Pulmonary artery (tissue), 1 donor: ENCODE measurements around a stretch of chr4.

- PRO-cap = no peak
Observed at GRCh38 chr4:2900516-2901265, 33.9 kb downstream of the MFSD10 start.

- PRO-cap = no peak
Observed at GRCh38 chr4:2933247-2933636, 1.4 kb downstream of the MFSD10 start.

DNA sequence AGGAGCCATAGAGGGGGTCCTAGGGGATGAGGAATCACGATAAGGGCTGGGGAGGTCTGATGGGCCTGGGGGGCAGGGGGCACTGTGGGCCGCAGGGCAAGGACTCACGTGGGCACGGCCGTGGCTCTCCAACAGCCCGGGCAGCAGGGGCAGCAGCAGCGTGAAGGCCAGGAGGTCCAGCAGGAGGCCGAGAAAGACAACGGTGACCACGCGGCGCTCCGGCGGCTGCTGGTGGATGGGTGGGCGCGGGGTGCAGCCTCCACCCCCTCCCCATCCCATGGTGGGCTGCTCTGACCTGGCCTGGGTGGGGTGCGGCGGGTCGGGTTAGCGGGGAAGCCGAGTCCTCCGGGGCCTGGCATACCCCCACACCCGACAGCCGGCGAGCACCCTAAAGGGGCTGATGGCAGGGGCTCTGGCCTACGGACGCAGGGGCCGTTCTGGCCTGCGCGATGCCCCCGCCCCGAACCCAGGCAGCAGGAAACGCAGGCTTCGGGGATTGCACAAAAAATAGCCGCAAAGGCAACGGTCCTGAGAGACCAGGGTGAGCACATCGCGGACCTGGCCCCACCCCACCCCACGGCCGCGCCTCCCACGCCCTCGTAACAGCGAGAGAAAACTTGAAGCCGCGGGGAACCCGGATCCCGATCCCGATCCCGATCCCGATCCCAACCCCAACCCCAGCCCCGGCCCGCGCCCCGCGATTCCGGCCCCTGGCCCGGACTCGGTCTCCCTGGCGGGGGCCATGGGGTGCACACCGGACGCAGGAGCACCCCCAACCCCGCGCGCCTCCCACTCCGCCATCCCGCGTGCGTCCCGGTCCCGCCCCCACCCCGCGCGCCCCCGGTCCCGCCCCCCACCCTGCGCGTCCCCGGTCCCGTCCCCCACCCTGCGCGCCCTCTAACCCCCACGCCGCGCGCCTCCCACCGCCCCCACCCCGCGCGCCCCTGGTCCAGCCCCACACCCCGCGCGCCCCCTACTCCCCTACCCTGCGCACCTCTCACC is 679 bp downstream of the MFSD10 start:
- PRO-cap = unidirectional peak, plus-strand start at position 608 of the sequence; unidirectional peak, minus-strand start at position 802 of the sequence

GRCh38 chr4:2941258-2942063 is 6.8 kb upstream of the MFSD10 start:
- PRO-cap = no peak

- PRO-cap = no peak
Observed at GRCh38 chr4:2951084-2951423, 12.2 kb downstream of the NOP14 start.

DNA sequence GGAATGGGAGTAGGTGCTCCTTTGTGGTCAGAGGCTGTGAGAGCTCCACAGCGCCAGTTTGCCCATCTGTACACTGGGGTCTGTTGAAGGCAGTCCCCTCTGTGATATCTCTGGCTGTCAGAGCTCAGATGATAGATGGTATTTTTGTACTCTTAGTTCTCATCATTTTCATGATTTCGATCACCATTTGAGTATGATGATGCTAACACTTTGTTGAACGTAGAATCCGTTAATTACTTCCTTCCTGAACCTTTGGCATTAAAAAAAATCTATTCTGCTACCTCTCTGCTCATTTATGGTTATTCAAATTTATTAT is 33.9 kb downstream of the HTT start:
- PRO-cap = no peak

DNA sequence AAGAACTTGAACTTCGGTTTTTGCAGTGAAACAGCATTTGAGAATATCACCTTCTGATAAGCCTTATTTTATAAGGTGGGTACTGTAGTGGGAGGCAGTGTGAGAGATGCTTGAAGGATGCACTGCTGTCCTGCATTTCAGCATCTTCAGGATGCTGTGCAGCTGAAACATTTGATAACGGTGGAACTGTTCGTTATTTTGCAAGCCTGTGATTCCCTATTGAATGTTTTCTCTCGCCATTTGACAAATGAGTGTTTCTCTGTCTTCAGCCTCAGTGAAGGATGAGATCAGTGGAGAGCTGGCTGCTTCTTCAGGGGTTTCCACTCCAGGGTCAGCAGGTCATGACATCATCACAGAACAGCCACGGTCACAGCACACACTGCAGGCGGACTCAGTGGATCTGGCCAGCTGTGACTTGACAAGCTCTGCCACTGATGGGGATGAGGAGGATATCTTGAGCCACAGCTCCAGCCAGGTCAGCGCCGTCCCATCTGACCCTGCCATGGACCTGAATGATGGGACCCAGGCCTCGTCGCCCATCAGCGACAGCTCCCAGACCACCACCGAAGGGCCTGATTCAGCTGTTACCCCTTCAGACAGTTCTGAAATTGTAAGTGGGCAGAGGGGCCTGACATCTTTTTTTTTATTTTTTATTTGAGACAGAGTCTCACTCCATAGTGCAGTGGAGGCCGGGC is 52.7 kb downstream of the HTT start:
- PRO-cap = no peak

DNA sequence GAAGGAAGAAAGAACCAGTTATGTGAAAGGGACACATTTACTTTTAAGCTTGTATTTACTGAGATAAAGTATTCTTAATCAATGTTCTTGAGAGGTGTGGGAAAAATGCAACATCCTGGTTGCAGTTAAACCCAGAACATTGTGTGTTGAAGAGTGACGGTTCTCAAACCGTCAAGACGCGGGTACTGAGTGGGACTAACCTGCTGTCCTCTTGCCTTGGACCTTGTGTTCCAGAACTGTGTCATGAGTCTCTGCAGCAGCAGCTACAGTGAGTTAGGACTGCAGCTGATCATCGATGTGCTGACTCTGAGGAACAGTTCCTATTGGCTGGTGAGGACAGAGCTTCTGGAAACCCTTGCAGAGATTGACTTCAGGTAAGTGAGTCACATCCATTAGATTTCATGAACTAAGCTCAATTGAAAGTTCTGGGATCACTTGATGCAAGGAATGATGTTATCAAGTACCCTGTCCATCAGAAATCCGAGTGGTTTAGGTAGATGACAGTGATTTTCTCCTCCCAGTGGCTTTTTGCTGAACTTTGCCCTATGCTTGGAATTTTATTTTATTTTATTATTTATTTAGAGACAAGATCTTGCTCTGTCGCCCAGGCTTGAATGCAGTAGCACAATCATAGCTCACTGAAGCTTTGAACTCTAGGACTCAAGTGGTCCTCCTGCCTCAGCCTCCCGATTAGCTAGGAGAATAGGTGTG is 59.8 kb downstream of the HTT start:
- PRO-cap = no peak

- PRO-cap = no peak
Observed at GRCh38 chr4:3203862-3204483, 45.0 kb upstream of the MSANTD1 start.

DNA sequence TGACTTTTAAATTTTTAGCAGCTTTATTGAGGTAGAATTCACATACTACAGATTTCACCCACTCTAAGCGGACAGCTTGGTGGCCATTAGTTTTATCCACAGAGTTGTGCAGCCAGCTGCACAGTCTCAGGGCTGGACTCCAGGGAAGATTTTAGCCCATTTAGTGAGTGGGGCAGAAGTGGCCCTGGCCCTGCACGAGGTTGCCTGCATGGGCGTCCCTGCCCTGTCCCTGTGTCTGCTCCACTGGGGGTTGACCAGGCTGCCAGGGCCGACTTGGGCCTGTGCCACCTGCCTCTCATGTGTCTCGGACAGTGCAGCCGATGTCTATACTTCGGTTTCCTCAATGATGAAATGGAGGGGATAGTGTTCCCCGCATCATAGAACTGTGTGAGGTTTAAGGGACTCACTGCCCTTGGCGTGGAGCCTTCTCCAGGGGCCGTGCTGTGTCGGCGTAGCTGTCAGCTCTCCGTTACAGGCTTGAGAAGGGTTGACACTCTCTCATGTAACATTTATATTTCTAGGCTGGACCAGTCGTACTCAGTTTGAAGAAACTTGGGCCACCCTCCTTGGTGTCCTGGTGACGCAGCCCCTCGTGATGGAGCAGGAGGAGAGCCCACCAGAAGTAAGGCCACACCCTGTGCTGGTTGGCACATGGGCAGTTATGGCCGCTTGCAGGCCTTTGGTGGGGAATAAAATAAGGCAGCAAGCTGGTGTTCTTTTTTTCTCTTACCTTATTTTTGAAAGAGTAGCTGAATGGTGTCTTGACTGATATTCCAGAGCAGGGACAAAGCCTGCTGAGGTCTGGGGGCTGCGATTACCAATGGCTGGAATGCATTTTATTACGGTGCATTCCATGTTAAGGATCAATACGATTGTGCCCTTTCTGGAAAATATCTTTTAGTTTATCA is 26.8 kb upstream of the MSANTD1 start:
- PRO-cap = no peak

DNA sequence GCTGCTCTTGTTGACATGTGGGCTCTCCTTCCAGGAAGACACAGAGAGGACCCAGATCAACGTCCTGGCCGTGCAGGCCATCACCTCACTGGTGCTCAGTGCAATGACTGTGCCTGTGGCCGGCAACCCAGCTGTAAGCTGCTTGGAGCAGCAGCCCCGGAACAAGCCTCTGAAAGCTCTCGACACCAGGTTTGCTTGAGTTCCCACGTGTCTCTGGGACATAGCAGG is 25.7 kb upstream of the MSANTD1 start:
- PRO-cap = no peak

DNA sequence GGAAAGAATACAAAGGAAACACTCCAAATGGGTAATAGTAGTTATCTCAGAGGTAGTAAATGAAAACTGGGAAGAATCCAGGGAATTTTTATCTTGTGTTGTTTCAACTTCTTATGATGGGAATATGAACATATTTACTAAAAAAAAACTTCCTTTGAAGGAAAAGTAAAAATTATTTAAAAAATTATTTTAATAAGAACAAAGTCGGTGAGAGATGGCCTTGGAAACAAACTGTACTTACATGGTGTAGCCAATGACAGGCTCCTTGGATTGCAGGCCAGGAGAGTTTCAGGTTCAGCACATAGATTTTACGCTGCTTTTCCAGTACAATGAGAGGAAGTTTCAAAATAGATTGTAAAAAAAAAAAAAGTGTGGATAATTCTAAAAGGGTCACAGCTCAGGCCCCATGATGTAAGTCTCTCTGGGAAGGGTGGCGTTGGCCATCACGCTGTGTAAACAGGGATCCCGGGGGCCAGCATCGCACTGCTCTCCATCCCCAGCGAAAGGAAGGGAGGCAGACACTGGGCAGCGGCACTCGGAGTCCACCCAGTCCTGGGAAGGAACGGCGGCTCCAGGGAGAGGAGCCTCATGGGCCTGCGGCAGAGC is 38.5 kb downstream of the RGS12 start:
- PRO-cap = no peak

DNA sequence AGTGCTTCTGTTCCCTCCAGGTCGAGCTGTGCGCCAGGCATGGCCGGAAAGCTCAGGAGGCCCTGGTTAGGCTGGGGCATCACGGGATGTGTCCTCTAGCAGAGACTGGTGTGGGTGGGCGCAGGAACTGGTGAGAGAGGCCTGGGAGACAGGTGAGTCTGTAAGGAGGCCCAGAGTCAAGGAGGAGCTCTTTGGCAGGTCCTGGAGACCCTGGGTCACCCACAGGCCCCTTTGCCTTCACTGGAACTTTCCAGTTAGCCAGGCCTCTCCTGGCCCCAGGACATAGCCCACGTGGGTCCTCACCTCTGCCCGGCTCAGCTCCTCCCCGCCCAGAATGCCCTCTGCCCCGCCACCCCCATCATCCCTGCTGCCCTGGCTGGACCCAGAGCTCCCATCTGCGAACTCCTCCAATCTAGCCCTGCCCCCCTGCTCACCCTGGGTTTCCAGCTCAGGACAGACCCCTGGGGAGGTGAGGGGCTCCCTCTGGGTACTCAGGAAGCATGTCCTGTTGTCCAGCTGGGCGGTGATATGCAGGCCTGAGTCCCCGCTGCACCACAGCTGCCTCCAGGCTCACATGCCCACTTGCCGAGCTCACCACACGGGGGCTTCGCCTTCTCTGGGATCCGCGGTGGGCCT is 73.9 kb downstream of the RGS12 start:
- PRO-cap = no peak

DNA sequence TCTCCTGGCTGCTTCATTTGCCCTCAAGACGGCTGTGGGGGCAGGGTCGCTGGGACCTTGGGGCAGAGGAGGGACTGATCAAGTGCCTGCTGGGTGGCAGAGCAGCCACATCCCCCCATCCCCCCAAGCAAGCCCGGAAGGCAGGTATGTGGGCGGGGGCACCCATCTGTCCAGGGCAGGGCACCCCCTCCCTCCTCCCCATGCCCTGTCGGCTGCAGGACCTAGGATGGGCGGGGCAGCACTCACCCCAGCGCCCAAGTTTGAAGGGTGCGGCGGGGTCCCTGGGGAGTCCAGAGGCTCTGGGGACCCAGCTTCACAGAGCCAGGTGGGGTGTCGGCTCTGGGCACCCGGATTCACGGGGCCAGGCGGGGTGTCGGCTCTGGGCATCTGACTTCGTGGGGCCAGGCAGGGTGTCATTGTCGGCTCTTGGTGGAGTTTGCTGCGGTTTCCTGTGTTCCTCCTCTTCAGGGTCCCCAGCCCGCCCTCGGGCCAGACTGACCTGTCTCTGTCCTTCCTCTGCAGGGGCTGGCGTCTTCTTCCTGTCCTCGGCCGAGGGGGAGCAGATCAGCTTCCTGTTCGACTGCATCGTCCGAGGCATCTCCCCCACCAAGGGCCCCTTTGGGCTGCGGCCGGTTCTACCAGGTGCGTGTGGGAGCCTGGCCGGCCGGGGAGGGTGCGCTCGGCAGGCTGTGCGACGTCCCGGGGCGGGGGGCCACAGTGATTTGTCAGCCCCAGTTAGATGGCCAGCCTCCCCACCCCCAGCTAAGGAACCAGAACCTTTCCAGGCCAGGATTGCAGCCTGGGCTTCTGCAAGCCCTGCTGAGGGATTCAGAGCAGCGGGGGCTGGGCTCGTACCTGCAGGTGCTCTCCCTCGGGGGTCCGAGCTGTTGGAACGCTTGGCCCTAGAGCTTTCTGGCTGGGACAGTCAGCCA is 22.2 kb downstream of the DOK7 start:
- PRO-cap = no peak

DNA sequence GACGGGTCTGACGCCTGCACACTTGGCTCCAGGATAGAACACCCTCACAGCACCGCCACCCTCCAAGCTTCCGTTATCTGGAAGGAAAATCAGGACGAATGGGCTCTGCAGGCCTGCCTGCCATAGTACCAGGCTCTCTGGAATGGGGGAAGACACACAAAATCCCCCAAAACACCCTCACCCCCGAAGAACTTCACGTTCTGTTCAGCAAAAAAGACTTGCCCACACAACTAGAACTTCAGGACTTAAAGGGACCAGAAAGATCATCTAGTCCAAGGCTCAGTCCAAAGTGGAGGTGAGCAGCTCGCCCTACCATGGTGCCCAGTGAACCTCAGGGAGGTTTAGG is 2.0 kb downstream of the LRPAP1 start:
- PRO-cap = no peak

DNA sequence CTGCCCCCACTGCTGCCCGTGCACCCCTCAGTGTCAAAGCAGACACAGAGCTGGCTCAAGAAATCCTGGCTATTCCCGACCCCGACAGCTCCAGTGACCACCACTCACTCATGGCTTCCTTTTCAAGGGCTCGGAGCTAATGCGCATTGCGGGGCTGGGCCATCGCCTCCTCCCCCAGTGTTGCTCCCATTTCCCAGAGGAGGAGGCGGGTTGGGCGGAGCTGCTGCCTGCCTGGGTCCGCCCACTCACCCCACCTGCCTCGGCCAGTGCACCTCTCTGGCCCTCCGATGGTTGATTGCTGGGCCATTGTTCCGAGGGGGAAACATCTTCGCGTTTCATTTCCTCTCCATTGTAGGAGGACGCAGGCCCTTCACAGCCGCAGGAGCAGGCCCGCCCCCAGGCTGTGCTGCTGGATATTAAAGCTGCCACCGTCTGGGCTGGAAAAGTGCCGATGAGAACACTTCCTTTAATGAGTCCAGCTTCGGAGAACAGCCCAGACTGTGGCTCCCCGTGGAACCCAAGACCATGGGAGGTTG is 96.4 kb downstream of the ADRA2C start:
- PRO-cap = no peak

DNA sequence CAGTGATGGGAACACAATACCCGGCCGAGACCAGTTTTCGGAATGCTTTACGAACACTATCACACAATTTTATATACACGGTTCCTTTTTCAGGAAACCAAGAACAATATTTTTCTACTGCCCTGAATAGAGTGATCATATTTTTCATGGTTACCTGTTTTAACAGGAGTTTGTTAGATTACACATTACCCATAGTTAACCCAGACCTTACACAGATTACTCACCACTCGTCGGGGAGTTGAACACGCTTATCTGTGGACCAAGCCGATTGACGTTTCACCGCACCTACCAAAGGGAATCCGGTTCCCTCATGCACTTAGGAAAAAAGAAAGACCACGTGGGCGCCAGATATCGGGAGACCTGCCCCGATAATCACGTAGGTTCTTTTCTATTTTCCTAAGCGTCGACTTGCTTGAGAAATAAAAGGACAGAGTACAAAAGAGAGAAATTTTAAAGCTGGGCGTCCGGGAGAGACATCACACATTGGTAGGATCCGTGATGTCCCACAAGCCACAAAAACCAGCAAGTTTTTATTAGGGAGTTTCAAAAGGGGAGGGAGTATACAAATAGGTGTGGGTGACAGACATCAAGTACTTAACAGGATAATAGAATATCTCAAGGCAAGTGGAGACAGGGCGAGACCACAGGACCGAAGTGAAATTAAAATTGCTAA is 178.8 kb downstream of the OTOP1 start:
- PRO-cap = no peak

DNA sequence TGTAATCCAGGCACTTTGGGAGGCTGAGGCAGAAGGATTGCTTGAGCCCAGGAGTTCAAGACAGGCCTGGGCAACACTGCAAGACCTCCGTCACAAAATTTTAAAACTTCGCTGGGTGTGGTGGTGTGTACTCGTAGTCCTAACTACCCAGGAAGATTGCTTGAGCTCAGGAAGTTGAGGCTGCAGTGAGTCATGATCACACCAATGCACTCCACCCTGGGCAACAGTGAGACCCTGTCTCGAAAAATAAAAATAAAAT is 20.1 kb downstream of the LYAR start:
- PRO-cap = no peak

DNA sequence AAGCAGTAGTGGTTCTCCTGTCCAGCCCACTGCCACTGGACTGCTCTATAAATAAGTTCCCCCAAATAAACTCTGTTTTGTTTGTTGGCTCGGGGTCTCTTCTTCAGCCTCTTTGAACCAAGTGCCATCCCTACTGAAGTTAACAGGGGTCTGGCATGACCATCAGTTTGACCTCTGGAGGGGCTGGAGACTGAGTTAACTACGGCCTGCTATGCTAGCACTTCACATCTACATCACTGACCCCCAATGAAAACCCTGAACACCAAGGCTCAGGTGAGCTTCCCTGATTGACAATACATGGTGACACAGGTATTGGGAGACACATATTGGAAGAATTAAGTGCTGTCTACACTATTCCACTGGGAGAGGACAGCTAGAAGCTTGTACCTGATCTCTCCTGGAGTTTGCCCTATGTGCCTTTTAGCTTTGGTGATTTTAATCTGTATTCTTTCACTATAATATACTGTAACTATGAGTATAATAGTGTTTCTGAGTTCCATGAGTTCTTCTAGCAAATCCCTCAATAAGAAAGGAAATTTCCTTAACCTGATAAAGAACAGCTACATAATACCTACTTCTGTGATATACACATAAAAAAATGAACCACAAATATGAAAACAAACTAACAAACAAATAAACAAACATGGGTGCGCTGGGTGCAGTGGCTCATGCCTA is 57.4 kb downstream of the NSG1 start:
- PRO-cap = no peak

- PRO-cap = no peak
Observed at GRCh38 chr4:4667045-4668046, 125.5 kb upstream of the STX18 start.